Panc1 (cell line): ENCODE data around the genes HES3, ESPN and KLHL21.

DNA sequence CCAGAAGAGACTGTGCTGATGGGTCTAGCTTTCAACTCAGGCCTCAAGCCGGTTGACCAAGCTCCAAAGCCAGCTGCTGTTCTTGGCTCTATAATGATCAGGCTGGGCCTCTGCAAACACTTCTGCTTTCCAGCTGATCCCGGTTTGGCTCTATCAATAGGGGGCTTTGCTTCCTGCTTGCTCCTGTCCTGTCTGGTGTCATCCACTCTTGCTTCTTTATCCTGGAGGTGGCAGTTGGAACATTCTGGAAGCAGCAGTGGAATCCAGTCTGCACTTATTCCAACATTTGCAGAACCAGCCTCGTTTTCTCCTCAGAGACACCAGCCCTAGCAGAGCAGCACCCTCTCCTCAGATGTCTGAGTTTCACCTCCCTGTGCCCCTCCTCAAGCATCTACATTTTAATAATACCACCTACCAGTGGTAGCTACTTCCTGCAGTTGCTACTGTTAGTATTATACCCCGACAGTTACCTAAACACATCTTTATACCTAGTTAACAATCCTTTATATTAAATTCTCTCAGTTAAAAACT is 1.2 kb upstream of the RPL22 start:
- RRBS, 2 experiments, result 79 to 86% methylated on average over 2 of the region's 4 CpGs

GRCh38 chr1:6244074-6244328 is at the start of gene HES3:
Gene HES3, plus strand, starts transcription at chr1:6244179.
- RRBS, 2 experiments, result 36 to 39% methylated on average over 4 of the region's 12 CpGs

- RRBS, 2 experiments, result 2 to 6% methylated on average over 38 to 57 of the region's 110 CpGs
These were observed 513 bp downstream of the ACOT7 start for GRCh38 chr1:6392869-6393639.

DNA sequence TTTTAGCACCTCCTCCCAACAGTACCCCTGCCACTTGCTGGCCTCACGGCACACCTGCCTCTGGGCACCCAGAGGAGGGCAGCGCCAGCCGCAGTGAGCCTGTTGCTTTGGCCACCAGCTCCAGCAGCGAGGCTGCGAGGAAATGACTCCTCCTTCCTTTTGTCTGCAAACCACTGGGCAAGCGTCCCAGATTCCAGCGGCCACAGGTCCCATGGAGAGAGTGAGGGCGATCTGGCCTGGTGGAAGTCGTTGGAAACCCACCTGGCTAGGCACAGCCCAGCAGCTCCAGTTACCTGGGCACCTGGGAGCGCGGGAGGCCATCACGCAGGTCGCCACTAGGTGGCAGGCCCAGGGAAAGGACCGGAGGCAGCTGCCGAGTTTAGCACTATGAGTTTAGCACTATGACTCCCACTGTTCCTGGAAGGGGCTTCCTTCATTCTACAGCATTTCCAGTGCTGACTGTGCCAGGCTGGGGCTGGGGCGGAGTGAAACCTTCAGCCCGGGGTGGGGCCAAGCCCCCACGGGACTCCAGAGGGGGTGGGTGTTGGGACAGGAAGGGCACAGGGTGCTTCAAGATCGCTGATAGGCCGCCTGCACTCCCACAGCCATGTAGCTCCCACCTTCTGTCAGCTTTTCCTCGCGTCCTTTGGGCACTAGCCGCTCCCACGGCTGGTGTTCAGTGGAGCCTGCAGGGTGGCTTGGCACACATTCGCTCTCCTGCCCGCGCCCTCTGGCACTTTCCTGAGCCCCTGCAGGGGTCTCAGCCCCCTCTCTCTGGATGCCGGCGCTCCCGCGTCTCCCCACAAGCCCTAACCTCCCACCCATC is 1.1 kb upstream of the ESPN start:
- RRBS, 2 experiments, result no CpG with 5 or more reads among the region's 31 CpGs

- RRBS, 2 experiments, result 2 to 5% methylated on average over 10 of the region's 65 CpGs
These were observed at the start of gene ESPN for GRCh38 chr1:6424115-6424855. Gene ESPN, plus strand, starts transcription at chr1:6424776.

- RRBS, 2 experiments, result 95 to 96% methylated on average over 23 of the region's 45 CpGs
These were observed 5.6 kb upstream of the TNFRSF25 start for GRCh38 chr1:6471399-6472078.

DNA sequence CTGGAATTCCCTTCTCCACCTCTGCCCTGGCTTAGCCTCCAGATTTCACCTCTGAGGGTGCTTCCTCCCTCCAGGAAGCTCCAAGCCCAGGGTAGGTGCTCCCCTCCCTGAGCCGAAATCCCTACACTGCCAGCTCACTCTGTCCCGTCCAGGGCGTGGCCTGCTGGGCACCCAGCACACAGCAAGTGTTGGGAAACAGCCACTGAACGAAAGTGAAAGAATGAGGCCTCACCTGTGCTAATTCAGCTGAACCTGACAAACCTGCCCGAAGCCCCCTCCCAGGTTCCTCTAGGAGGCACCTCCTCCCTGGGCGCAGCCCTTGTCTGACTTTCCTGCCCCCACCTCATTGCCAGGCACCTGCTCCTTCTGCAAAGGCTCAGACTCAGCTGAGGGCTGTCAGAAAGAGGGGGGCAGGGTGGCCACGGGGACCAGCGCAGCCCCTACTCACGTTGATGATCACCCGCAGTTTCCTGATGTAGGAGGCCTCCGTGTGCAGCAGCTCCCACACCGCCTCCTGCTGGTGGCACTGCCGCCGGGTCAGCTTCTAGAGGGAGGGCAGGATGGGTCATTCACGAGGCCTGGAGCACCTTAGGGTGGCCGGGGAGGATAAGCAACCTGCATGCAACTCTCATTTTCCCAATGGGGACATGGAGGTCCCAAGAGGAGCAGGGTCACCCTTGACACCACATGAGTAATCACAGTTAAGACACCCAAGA is 6.3 kb upstream of the TNFRSF25 start:
- RRBS, 2 experiments, result 75 to 83% methylated on average over 3 of the region's 16 CpGs

GRCh38 chr1:6485324-6486453 is 5.8 kb downstream of the PLEKHG5 start:
- RRBS, 2 experiments, result 37 to 57% methylated on average over 31 to 35 of the region's 71 CpGs

GRCh38 chr1:6580334-6581372 is 859 bp downstream of the ZBTB48 start:
- RRBS, 2 experiments, result 0% methylated on average over 1 of the region's 27 CpGs; no CpG with 5 or more reads in 1 of the 2 experiments

DNA sequence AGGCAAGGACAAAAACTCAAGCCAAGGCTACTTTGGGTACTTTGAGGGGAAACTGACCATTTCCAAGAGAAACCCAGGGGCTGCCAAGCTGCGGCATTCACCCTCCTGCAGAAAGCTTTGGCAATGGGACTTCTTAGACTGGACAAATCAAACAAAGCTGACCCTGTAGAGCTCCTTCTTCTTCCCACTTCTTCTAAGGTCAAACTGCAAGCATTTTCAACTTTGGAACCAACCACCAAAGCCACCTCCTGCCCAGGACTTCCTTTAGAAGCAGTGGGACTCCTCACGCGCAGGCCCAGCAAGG is 10.4 kb downstream of the KLHL21 start:
- RRBS, 2 experiments, result no CpG with 5 or more reads among the region's 3 CpGs

GRCh38 chr1:6600309-6601603 is 1.9 kb downstream of the KLHL21 start:
- RRBS, 2 experiments, result 2 to 10% methylated on average over 2 to 3 of the region's 33 CpGs

DNA sequence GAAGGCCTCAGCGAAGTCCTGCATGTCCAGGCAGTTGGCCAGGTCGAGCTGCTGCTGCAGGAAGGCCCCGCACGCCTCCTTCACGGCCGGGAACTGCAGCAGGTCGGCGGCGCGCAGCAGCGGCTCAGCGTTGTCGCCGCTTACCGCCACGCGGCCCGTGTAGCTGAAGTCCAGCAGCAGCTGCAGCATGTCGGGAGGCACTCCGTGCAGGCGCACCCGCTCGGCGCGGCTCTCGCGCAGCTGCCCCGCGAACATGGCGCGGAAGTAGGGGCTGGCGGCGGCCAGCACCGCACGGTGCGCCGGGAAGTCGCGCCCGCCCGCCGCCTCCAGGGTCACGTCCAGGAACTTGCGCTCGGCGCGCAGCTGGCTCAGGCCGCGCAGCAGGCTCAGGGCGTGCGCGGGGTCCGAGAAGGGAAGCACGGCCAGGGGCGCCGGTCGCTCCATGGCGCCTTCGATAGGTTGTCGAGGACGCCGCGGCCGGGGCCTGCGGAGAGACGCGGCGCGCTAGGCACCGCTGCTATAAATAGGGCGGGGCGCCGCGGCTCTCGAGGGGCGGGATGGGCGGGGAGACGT is at the start of gene KLHL21:
Gene KLHL21, minus strand, starts transcription at position 496 of the 573 bp plus-strand sequence.
- RRBS, 2 experiments, result 1 to 2% methylated on average over 9 to 16 of the region's 78 CpGs

DNA sequence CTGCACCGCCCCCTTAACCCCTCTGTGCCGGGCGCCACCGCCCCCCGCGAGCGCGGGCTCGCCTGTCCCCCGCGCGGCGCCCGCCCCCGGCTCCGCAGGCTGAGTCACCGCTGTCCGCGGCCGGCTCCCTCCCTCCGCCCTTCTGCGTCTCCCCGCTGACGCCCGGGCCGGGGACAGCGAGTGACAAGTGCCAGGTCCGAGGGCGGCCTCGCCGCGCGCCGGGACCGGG is 192 bp upstream of the KLHL21 start:
- RRBS, 2 experiments, result 1 to 4% methylated on average over 28 to 29 of the region's 35 CpGs

GRCh38 chr1:6603928-6604265 is 1.2 kb upstream of the KLHL21 start:
- RRBS, 2 experiments, result no CpG with 5 or more reads among the region's 13 CpGs

DNA sequence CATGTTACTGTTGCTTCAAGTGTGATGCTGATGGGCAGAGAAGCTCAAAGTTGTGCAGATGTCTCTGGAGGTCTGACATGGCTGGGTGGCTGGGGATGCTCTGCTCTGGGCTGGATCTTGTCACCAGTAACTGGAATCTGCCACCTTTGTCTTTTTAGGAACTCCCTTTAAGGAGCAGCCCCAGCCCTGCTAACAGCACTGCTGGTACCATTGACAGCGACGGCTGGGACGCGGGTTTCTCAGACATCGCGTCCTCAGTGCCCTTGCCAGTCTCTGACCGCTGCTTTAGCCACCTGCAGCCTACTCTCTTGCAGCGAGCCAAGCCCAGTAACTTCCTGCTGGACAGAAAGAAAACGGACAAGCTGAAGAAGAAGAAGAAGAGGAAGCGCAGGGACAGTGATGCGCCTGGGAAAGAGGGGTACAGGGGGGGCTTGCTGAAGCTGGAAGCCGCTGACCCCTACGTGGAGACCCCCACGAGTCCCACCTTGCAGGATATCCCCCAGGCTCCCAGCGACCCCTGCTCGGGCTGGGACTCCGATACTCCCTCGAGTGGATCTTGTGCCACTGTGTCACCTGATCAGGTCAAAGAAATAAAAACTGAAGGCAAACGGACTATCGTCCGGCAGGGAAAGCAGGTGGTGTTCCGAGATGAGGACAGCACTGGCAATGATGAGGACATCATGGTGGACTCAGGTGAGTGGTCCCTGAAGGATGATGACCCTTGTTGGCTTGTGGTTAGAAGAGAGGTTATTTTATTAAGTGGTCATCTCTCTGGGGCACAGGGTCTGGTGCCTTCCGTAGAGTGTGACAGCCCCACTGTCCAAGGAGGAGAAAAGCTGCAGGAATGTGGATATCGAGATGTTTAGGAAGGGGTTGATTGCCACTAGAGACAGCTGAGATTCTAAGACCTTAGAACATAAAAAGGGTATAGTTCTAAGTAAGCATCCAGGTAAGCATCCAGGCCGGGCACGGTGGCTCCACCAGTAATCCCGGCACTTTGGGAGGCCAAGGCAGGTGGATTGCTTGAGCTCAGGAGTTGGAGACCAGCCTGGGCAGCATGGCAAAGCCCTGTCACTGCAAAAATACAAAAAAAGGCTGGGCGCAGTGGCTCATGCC is 4.7 kb upstream of the THAP3 start:
- RRBS, 2 experiments, result no CpG with 5 or more reads among the region's 28 CpGs

DNA sequence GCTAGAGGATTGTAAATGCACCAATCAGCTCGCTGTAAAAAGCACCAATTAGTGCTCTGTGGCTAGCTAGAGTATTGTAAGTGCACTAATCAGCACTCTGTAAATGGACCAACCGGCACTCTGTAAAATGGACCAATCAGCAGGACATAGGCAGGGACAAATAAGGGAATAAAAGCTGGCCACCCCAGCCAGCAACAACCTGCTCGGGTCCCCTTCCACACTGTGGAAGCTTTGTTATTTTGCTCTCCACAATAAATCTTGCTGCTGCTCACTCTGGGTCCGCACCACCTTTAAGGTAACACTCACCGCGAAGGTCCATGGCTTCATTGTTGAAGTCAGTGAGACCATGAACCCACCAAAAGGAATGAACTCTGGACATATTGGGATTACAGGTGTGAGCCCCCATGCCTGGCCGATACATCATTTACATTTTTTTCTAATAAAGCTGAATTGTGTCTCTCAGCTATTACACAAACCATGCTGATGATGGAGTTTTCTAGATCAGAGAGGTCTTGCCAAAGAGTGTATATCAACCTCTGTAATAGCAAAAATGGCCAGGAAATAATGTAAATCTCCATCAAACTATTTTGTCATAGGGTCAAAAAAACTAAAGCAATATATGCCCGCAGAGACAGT is 38.1 kb downstream of the THAP3 start:
- RRBS, 2 experiments, result no CpG with 5 or more reads among the region's 8 CpGs

DNA sequence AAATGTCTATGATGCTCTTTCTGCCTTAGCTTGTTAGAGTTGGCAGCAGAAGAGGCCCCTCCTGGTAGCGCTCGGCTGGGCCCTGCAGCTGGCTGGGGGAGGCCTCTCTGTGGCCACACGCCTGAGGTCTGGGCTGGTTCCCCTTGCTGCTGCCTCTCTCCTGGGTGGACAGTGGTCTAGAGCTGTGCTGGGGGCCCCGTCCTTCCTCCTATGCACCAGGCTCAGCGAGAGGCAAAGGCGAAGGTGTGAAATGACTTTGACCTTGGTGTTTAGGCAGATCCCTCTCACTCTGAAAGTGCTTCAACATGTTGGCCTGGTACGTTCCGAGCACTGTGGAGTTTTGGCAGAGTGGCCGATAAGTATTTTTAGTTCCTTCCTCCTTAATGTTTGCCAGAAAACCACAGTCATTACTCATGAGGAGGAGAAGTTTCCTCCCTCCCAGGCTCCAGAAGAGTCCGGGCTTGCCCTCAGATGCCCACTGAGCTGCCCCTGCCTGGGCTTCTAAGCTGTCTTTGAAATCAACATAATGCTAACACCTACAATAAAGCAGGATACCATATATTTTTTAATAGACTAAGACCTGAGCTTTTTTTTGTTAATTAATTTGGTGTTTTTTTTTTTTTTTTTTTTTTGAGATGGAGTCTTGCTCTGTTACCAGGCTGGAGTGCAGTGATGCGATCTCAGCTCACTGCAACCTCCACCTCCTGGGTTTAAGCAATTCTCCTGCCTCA is 41.5 kb upstream of the CAMTA1 start:
- RRBS, 2 experiments, result no CpG with 5 or more reads among the region's 11 CpGs

DNA sequence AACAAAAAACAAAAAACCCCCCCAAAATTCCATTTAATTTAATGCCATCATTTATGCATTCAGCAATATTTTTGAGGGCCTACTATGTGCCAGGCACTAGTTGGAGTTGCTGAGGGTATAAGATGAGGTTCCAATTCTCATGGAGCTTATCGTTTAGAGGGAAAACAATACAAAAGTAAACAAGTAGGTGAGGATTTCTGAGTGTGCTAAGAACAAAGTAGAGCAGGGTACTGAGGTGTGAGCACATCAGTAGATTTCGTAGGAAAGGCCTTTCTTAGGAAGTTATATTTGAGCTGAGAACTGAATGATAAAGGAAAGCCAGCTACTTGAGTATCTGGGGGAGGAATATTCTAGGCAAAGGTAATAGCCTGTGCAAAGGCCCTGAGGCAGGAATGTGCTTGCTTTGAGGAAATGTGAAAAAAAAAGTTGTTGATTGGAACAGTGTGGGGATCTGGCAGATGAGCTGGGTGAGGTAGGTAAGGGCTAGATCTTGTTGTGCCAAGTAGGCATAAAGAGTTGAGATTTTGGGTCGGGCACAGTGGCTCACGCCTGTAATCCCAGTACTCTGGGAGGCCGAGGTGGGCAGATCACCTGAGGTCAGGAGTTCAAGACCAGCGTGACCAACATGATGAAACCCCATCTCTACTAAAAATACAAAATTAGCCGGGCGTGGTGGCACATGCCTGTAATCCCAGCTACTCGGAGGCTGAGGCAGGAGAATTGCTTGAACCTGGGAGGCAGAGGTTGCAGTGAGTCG is 54.3 kb downstream of the CAMTA1 start:
- RRBS, 2 experiments, result no CpG with 5 or more reads among the region's 10 CpGs

DNA sequence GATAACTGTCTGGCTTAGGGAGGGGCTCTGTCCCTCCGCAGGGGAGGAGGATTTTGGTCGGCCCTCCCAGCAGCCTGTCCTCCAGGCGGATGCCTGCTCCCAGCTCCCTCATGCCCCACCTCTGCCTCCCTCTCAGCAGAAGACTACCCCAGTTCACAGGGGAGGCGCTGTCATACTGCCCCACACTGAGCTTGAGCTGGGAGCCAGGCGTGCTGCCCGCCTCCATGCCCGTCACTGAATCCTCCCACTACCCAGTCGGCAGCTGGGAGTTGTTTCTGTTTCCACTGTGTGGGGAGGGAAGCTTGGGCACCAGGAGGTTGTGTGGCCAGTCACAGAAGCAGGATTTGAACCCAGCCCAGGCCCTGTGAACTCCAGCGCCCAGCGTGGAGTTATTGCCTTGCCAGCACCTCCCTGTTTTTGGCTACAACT is 127.3 kb downstream of the CAMTA1 start:
- RRBS, 2 experiments, result no CpG with 5 or more reads among the region's 10 CpGs

DNA sequence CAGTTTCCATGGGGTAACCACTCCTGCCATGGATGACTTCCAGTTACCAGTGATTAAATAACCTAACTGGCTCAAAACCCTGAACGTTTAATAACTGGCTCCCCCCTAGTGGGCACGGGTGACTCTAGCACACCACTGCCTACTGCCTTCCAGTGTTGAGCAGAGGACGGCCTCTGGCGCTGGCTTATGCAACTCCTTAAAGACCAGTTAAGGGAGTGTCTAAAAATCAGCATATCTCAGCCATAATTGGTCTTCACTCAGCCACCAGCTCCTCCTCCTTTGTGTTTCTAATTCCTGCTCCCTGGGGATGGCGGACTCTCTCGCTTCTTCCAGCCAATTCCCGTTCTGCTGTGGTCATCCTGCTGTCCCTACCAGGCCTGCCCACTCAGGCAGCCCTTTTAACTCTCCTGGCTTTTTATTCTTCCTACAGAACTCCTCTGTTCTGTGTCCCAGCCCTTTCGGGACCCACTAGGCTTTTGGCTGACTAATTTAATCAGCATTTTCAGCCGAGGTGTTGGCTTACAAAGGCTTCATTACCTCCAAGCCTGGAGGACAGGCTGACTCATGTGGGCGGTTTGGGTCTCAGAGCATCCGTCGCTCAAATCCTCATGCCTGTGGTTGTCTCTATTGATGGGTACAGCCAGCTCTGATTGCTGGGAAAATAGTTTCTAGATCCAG is 332.4 kb downstream of the CAMTA1 start:
- RRBS, 2 experiments, result no CpG with 5 or more reads among the region's 12 CpGs